Right ventricle myocardium (tissue), 1 donor: ENCODE data around the gene GRHL1.

DNA sequence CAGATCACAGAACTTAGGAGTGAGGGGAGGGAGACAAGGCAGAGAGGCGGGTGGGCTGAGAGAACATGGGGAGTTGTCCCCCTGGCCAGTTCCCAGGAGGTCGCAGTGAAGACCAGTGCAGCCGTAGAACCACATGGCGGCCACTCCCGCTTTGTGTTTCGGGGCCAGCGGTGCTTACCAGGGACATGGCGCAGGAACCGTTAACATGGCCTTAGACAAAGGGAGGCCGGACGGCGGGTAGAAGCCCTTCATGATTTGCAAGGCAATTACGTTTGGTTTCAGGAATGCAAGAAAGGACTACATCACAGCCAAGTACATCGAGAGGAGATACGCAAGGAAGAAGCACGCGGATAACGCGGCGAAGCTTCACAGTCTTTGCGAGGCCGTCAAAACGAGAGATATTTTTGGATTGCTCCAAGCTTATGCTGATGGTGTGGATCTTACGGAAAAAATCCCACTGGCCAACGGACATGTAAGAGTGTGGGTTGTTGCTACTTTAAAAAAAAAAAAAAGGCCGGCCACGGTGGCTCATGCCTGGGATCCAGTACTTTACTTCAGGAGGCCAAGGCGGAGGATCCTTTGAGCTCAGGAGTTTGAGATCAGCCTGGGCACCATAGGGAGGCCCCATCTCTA lies 48.7 kb downstream of the ITGB1BP1 start:
- PRO-cap, 2 experiments: no peak in any of the 2 experiments

DNA sequence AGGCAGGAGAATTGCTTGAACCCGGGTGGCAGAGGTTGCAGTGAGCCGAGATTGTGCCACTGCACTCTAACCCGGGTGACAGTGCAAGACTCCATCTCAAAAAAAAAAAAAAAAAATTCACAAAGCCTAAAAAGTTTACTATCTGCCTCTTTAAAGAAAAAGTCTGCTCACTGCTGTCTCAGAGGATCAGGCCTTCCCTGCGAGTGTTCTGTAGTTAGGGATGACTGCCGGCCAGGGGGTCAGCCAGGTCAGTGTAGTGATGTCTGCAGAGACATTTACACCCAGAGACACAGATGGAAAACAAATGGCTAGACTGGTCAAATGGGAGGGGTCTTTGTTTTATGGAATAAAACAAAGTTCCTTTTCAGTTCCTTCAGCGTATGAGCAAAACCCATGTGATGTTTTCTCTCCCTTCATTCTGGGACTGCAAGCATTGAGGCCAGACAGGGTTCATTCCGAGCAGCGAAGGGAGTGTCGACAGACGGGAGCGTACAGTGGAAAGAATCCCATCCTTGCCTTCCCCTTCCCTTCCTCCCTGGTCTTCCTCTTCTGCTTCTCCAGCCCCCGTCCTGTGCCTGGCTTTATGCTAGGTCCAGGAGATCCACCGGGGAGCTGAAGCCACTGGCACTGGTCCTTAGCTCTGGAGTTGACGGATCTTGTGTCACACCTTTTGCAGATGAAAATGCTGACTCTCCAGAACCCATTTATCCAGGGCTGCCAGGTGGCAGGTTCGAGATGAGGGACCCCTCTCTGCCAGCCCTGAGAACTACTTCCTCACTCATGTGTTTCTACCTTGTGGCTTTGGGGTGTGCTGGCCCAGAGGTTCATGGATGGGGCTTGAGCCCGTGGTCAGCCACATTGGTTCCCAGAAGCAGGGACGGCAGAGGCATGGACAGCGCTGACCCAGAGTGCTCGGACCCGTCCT lies 24.4 kb downstream of the ITGB1BP1 start:
- PRO-cap, 2 experiments: peak in 2 of 2 experiments; most common plus-strand start position 416 of the sequence (in 2)

GRCh38 chr2:9418291-9418874 lies 4.9 kb downstream of the ITGB1BP1 start:
- PRO-cap, 2 experiments: no peak in any of the 2 experiments

GRCh38 chr2:9548248-9549055 lies 7.2 kb downstream of the ADAM17 start:
- PRO-cap, 2 experiments: no peak in any of the 2 experiments

- PRO-cap, 2 experiments: no peak in any of the 2 experiments
Measured at GRCh38 chr2:9584302-9584783, 28.7 kb upstream of the ADAM17 start.

DNA sequence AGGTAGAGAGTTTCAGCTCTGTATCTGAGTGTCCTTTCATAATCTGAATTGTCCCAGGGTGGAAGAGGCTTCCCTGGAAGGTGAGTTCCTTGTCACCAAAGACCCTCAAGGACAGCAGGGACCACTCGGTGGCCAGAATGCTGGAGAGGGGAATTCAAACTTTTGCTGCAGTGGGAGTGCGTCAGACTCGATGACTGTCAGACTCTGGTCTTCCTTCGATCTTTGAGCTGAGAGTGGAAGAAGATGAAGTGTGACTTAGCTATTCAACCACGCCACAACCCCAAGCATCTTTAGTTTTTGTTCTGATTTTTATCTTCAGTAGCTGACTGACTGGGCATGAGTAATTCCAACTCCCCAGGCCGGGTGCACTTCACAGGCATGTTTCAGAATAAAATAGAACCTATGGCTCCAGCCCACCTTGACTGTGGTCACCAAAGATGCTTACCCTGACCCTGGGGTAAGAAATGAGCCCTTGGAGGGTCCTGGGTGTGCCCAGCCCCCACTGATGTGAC lies 24.6 kb upstream of the YWHAQ start:
- PRO-cap, 2 experiments: no peak in any of the 2 experiments

GRCh38 chr2:9738781-9739083 lies 104.5 kb upstream of the TAF1B start:
- PRO-cap, 2 experiments: no peak in any of the 2 experiments

DNA sequence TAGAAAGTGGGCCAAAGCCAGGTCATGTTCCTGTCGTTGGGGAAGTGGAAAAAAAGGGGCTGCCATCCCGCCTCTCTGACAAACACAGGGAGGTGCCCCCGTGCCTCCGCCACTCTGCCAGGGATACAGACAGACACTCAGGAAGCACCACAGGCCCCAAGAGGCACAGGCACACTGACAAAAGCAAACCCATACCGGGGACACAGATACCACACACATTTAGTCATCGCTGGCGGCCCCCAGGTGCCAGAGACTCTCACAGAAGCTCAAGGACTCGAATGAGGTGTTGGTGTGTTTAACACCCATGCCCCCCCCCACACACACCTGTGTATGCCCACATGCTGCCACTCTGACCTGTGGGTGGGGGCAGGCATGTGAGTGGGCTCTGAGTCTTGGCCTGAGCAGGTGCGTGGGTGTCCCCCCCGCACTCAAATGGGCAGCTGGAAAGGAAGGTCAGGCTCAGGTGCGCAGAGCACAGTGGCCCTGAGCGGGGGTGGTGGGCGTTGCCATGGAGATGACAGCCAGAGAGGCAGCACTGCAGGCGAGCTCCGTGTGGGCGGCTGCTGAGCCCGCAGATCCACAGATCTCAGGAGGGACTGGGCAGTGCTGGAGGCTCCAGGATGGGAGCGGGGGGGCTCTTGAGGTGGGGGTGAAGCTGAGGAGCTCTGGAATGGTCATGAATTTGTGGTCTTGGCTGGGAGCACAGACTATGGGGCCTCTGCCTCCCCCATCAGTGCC lies 74.0 kb upstream of the TAF1B start:
- PRO-cap, 2 experiments: no peak in any of the 2 experiments

- PRO-cap, 2 experiments: no peak in any of the 2 experiments
Measured at GRCh38 chr2:9809494-9809943, 33.8 kb upstream of the TAF1B start.

DNA sequence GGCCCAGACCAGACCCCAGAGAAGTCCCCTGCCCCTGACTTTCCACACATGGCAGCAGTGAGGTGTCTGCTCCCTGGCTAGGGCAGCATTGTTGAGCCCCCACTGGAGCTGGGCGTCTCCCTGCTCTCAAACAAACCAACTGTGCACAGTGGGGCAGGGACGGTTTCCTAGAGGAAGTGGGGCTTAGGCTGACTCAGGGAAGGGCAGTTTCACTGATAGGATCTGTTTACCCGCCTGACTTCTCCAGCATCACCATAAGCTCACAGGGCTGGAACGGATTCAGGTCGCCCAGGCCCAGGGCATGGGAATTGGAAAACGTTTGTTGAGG lies 30.9 kb upstream of the TAF1B start:
- PRO-cap, 2 experiments: no peak in any of the 2 experiments

DNA sequence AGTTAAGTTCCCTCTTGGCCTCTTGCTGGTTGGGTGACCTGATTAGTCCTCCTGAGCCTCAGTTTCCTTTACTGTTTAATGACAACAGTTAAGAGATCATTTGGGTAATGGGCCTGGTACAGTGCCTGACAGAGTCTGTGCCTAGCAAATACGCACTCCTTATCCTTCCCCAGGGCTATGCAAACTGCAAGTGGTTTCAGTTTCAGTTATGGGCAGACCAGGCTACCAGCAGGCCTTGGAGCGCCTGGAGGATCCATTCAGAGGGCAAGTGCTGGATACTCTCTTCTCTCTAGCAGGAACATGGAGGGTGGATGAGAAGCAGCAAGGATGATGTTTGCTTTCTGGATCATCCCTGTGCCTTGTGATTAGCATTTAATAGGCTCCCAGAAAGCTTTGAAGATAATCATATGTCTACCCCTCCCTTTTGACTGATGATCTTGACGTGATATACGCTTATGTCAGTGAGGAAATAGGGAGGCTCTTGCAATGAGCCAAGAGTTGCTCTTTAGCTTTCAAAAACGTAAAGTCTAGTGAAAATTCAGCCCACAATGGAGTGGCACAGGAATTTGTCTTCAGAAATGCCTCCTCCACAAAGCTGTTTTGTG lies 12.4 kb upstream of the TAF1B start:
- PRO-cap, 2 experiments: no peak in any of the 2 experiments

DNA sequence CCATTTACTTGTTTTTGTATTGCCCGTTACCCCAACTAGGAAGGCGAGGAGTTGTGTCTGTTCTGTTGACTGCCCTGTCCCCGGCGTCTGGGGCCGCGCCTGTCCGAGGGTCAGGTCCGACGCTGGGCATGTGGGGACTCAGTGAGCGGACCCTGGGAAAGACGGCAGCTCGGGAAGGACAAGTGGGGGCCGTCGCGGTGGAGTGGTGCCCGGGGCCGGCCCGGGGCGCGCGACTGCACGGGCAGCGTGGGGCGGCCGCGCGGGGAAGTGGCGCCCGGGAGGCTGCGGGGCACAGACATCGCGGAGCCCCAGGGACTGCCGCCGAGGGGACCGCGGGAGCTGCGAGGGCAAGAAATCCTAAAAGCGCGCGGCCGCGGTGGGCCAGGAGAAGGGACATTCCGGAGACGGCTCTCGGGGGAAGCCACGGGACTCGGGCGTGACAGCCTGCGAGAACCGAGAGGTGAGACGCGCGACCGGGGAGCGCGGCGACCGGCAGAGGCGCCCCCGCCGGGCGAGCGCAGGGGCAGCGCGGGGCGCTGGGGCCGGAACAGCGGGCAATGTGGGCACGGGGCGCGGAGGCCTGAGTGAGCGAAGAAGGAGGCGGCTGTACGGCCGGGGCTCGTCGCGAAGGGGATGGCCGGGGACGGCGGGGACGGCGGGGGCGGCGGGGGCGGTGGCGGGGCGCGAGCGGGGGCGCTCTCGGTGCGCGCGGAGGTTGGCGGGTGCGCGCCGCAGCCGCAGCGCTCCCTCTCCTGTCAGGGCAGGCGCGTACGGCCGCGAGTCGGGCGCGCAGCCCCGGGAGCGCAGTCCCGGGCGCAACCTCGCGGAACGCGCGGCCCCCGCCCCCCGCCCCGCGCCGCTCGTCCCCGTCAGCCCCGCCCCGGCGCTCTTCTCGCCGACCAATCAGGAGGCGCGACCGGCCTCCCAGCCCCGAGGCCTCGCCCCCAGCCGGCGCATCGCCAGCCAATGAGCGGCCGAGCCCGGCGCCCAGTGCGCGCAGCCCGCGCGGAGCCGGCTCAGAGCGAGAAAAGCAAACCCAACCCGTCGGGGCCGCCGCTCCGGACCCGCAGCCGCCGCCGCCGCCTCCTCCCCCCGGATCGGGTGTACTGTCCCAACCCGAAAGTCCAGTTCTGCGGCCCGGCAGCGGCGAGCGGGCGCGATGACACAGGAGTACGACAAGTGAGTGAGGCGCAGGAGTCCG lies at the start of gene GRHL1:
GRHL1 (plus strand) TSS at position 1,019 of the 1,201 bp plus-strand sequence.
- PRO-cap, 2 experiments: peak in 2 of 2 experiments; most common plus-strand start position 1,019 of the sequence (in 2); most common minus-strand start position 783 of the sequence (in 2)

GRCh38 chr2:10008279-10008833 lies 35.0 kb upstream of the KLF11 start:
- PRO-cap, 2 experiments: no peak in any of the 2 experiments

GRCh38 chr2:10016361-10017239 lies 26.8 kb upstream of the KLF11 start:
- PRO-cap, 2 experiments: no peak in any of the 2 experiments

DNA sequence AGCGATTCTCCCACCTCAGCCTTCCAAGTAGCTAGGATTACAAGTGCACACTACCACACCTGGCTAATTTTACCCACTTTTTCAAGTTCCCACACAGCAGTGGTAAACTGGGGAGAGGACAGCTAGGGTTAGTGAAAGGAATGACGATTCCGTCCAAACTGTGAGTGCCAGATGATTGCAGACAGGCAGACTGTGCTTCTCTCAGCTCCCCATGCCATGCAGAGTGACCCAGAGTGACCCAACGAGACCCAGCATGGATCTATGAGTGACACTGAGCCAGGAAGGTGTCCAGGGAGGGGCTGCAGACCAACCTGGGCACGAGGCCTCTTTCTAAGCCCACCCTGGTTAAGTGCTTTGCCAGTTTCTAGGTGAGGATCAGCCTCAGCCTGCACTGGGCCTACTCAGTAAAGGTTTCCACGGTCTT lies 7.7 kb upstream of the KLF11 start:
- PRO-cap, 2 experiments: no peak in any of the 2 experiments

DNA sequence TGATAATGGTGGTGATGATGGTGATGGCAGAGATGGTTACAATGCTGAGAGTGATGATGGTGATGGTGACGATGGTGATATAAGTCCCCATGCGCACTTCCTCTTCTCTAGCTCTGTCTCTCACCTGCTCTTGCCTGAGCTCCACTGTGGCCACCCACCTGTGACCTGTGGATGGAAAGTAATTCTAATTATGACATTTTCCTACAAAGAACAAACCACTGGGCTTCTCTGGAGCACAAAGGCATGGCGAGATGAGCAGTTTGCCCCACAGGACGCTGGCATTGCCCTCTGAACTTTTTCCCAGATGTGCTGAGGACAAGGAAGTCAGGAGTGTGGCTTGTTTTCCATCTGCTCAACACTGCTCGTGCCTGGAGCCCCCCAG lies 68.3 kb downstream of the RRM2 start:
- PRO-cap, 2 experiments: no peak in any of the 2 experiments

GRCh38 chr2:10300517-10300793 lies 2.2 kb upstream of the HPCAL1 start:
- PRO-cap, 2 experiments: no peak in any of the 2 experiments

- PRO-cap, 2 experiments: no peak in any of the 2 experiments
Measured at GRCh38 chr2:10306271-10306807, 3.6 kb downstream of the HPCAL1 start.

DNA sequence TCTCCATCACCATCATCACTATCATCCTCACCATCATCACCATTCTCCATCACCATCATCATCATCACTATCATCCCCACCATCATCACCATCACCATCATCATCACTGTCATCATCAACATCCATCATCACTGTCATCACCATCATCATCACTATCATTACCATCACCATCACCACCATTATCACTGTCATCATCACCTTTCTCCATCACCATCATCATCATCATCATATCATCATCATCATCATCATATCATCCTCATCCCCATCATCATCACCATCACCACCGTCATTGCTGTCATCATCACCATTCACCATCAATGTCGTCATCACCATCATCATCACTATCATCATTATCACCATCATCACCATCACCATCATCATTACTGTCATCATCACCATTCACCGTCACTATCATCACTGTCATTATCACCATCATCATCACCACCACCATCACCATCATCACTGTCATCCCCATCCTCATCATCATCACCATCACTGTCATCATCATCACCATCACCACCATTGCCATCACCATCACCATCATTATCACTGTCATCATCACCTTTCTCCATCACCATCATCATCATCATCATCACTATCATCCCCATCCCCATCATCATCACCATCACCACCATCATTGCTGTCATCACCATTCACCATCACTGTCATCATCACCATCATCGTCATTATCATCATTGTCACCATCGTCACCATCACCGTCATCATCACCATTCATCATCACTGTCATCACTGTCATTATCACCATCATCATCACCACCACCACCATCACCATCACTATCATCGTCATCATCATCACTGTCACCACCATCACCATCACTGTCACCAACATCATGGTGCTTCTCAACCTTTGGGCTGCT lies 9.6 kb downstream of the HPCAL1 start:
- PRO-cap, 2 experiments: no peak in any of the 2 experiments

DNA sequence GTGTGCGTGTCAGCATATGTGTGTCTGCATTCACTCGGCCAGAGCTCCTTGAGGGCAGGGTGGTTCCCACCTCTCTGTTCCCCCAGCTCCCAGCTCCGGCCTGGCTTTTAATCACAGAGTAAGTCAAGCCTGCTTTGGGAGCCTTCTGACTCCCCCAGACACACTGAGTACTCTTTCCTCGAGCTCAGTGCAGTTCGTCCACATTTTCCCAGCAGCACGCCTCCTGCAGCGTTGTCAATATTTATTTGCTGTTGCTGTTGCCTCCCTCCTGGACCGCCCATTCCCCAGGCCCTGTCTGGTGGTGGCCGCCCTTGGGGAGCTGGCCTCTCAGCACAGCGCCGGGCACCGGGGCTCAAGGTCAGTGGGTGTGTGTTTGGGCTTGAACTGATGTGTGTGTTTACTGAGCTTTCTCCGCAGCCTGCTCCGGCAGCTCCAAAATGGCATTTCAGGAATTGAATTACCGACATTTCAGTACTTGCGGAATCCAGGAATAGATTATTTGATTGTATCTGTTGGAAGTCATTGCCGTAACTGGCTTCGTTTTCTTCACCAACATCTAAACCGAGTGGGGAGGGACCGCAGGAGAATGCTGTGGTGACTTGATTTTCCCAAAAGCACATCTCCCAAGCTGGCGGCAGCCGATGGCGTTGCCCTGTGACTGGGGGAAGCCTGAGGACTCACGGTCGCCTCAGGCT lies 65.8 kb downstream of the HPCAL1 start:
- PRO-cap, 2 experiments: no peak in any of the 2 experiments